ENCODE measurements around a stretch of chr10.

GRCh38 chr10:124079579-124080280 lies 13.7 kb downstream of the CHST15 start:
- PRO-cap = no peak
- RAMPAGE, long total RNA = no peak

DNA sequence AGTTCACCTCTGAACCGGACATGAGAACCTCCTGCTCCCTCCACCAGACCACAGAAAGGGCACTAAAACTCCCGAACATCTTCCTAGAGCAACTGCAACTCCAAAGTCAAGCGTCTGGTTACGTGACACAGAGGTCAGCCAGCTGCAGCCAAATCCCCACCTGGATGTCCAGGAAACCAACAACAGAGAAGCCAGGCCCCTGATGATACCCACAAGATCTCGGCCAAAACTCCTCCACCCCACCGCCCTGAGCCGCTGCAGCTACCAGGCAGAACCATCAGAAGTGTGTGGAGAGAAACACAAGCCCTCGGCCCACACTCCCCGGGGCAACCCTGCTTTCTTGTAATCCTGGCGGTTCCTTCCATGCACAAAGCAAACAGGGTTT lies 8.7 kb downstream of the CHST15 start:
- PRO-cap = no peak
- RAMPAGE, long total RNA = no peak

- PRO-cap = no peak
- RAMPAGE, long total RNA = no peak
These were observed 3.2 kb downstream of the CHST15 start for GRCh38 chr10:124090206-124090556.

DNA sequence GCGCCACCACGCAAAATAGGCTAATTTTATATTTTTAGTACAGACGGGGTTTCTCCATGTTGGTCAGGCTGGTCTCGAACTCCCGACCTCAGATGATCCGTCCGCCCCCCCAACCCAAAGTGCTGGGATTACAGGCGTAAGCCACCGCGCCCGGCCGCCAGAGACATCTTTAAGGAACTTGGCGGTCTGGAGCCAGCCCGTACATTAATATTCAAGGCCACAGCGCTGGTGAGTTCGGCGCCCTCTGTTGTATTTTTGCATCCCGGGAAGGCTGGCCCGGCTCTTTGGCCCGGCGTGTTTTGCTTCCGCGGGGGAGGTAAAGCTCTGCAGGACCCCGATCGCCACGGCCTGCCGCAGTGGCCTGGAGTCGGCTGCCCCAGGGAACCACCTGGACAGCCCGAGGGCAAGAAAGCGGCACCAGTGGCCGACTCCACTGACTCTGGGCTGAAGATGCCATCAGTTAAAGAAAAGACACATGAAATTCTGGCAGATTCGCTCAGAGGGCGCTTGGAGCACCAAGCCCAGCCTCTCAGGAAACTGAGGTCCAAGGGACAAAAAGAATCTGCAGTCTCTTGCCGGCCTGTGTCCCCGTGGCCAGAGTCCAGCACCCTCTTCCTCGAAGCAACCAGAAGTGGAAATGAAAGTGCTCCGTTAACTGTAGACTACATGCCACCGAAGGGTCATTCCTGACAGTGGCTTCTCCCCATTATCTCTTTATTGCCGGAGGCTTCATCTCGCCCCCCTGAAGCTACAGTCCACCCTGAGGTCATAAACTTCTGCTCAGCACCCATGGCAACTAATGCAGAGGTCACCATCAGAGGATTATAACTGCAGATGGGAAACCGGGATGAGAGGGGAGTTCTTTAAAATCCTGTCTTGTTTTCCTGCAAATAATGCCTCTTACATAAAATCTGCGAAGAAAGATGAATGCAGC lies 878 bp upstream of the CHST15 start:
- PRO-cap = bidirectional peak, plus-strand start at position 315 of the sequence, minus-strand start at position 206 of the sequence
- RAMPAGE, long total RNA = no peak

DNA sequence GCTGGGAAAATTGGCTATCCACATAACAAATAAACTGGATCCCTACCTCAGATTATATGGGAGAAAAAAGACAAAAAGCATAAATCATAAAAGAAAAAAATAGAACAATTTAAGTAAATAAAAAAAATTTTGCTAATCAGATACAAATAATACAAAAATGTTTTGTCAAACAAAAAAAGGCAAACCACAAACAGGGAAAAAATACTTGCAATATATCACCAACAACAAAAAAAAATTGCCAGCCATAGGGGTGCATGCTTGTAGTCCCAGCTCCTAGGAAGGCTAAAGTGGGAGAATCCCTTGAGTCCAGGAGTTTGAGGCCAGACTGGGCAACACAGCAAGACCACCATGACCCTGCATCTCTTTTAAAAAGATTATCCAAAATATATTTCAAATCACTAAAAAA lies 43.1 kb upstream of the CHST15 start:
- PRO-cap = no peak
- RAMPAGE, long total RNA = no peak

DNA sequence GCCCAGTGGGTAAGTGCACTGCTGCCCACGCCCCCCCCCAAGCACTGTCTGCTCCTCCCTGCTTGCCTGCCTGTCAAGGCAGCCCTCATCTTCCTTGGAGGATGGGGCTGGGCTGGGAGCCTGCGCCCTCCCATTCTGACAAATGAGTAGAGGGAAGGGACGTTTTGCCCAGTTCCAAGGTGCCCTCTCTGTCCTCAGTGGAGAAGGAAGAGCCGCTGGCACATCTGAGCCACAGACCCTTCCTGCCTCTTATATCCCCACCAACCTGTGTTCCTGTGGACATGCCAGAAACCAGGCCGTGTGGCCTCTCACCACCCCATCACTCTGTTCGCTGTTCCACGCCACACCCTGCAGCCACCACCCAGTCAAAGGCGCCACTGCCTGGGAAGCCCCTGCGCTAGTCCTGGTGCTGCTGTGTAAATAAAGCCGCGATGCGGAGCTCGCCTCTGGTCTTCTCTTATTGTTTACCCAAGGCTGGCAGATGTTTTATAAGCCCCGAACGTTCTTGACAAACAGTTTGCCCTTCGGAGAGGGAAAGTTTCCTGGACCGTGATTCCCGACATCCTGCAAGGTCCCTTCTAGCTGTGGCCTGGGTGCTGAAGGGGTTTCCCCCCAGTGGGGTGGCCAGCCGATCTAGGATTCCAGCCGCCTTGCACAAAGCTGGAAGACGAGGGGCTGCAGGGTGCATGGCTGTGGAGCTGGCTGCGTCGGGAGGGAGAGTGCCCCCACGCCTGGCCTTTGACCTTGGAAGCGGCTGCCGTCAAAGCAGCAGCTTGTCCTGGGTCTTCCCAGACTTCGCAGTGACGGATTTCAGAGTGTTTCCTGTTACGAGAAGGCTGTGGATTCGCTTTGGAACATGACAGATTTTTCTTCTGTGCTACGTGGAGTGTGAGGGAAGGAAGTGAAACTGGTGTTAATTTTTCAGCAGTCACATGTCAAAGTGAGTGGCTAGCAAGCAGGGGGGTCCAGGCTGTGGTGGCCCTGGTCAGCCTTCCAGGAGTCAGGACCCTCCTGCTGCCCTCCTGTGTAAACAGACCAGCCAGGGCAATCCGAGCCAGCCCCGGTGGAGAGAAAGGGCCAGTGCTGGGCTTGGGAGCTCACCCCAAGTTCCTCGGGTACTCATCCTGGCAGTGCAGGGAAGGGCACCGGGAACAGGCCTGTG lies 61.5 kb downstream of the LHPP start:
- PRO-cap = no peak
- RAMPAGE, long total RNA = no peak

- PRO-cap = no peak
- RAMPAGE, long total RNA = no peak
These were observed 72.8 kb downstream of the LHPP start for GRCh38 chr10:124534111-124535051.

- PRO-cap = no peak
- RAMPAGE, long total RNA = no peak
These were observed 88.7 kb downstream of the LHPP start for GRCh38 chr10:124550214-124550788.

DNA sequence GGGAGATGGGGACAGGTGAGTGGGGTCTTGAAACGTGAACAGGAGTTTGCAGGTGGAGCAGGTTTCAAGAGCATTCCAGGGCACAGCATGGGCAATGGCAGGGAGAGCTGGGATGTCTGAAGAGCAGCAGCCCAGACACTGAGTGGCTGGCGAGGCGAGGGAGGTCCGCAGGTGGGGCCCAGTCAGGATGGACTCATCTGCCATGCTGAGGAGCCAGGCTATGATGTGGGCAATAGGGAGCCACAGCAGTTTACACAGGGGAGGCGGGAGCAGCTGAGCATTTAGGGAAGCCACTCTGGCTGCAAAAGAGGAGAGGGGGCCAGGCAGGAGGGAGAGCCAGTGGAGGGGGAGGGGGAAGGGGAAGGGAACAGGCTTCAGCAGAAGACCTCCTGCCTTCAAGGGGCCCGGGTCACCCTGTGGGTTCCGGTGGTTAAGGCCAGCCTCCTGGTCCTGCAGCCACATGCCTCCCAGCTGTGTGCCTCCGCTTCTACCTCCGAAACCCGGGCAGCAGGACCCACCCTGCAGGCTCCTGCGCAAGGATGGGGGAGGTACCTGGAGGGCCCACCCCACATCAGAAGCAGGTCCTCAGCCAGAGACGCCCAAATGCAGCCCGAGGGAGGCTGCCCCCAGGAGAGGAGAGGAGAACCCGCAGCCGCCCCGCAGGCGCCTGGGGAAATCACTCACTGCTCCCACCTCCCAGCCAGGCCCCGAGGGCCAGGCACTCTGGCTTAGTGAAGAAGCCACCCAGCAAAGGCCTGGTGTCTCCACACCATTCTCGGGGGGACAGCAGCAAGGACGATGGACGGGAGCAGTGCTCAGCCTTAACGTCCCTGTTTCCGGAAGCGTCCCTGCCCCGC lies 138.4 kb downstream of the FAM53B start:
- PRO-cap = no peak
- RAMPAGE, long total RNA = no peak

- PRO-cap = no peak
- RAMPAGE, long total RNA = no peak
These were observed 97.8 kb downstream of the FAM53B start for GRCh38 chr10:124646312-124646934.

- PRO-cap = no peak
- RAMPAGE, long total RNA = no peak
These were observed 93.2 kb downstream of the FAM53B start for GRCh38 chr10:124650843-124651611.

DNA sequence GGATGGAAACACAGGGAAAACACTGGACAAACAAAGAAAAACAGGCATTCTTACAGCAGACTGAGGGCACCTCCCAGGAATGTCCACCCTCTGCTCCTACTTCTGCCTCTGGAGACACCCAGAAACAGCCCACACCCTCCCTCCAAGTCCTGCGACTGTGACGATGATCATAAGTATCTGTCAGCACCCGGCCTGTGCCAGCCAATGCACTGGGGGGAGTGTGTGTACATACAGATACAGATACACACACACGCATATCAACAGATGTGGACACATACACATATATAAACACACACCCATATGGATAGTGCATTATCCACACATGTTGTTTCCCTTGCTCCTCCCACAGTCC lies 66.1 kb downstream of the FAM53B start:
- PRO-cap = no peak
- RAMPAGE, long total RNA = no peak

GRCh38 chr10:124722584-124723802 lies 21.2 kb downstream of the FAM53B start:
- PRO-cap = no peak
- RAMPAGE, long total RNA = no peak

DNA sequence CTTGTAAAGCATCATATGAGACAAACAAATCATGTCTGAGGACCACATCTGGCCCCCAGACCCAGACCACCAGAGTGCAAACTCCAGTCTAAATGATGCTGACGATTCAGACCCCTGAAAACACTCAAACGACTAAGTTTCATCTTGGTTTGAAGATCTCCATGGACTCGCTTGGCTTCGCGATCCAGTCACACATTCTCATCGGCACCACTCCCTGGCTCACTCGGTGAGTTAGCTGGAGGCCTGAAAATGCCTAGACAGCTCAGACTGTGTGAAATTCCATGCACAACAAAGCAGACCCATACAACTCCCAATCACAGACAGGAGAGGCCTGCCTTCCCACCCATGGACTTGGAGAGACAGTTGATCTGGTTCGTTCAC lies 16.3 kb downstream of the FAM53B start:
- PRO-cap = no peak
- RAMPAGE, long total RNA = no peak

- PRO-cap = no peak
- RAMPAGE, long total RNA = no peak
These were observed 1.3 kb upstream of the FAM53B start for GRCh38 chr10:124745455-124745976.

- PRO-cap = no peak
- RAMPAGE, long total RNA = no peak
These were observed 30.3 kb upstream of the ZRANB1 start for GRCh38 chr10:124911552-124912185.

GRCh38 chr10:124916618-124917618 lies 25.0 kb upstream of the ZRANB1 start:
- PRO-cap = bidirectional peak, plus-strand start at chr10:124916895, minus-strand start at chr10:124916704; bidirectional peak, plus-strand start at chr10:124917586, minus-strand start at chr10:124917453
- RAMPAGE, long total RNA = no peak

GRCh38 chr10:124959585-124960282 lies 17.8 kb downstream of the ZRANB1 start:
- PRO-cap = no peak
- RAMPAGE, long total RNA = no peak

- PRO-cap = no peak
- RAMPAGE, long total RNA = no peak
These were observed 26.7 kb downstream of the CTBP2 start for GRCh38 chr10:125000928-125001852.

GRCh38 chr10:125025765-125026621 lies 1.9 kb downstream of the CTBP2 start:
- PRO-cap = no peak
- RAMPAGE, long total RNA = no peak

All from GM23338 (cell line).